Epithelial cell of esophagus (primary cell): ENCODE measurements around a stretch of chr1.

DNA sequence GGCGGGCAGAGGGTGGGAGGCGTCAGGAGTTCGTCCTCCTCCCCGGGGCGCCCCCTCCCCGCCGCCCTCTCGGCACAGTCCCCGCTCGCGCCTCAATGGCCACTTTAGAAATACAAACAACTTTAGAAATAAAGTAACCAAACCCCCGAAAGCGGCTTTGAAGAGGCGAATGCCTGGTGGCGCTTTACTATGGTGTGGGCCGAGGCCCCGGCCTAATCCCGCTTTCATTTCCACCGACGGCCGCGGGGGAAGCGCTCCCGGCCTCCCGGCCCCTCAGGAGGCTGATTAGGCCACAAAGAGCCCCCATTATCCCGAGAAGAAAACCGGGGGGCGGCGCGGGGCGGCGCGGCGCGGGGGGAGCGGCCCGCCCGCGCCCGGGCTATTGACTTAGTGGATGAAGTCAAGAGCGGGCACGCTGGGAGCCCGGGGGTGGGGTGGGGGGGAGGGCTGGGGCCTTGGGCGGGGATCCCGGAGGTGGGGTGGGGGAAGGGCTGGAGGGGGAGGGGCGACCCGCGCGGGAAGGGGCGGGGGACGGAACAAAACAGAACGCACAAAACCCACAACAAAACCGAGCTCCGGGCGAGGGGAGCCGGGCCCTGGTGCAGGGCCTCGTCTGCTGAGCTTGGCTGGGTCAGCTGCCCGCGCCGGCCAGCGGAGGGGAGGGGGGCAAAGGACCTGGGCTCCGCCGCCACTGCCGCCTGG, 16.0 kb downstream of the PAX7 start:
- RRBS = 3% methylated on average over 33 of the region's 64 CpGs

DNA sequence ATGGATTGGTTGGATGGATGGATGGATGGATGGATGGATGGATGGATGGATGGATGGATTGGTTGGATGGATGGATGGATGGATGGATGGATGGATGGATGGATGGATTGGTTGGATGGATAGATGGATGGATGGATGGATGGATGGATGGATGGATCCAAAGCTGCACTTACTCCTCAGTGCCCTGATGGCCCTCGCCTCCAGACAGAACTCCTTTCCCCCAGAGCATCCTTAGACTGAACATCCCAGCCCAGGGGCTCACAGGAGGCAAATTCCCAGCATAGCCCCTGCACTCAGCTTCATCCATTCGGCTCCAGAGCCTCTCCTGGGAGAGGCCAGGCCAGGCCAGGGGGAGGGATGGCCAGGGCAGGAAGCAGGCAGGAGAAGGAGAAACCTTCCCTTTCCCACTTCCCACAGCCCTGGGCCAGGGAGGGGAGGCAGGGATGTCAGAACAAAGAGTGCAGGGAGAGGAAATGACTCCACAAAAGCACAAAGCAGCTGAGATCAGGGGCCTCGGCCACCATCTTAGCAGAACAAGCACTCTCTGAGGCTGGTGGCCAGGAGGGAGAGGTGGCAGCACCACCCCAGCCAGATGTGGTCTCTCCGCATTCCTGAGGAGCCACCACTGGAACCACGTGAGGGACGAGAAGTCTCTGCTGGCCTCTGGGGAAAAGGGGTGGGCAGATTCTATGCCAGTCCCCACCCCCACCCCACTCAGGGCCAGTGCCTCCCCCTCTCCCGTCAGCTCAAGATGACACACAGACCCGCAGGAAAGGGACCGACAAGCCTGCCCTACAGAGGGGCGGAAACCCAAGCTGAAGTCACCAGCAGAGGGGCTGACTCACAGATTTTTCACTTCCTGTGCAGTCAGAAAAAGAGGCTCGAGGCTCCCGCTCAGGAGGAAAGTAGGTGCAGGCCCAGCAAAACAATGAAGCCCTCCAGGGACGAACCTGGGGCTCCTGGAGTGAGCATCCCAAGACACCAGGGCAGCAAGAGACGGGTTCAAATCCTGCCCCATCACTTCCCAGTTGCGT, 24.0 kb upstream of the ALDH4A1 start:
- RRBS = no CpG with 5 or more reads among the region's 15 CpGs

- RRBS = no CpG with 5 or more reads among the region's 5 CpGs
These were observed 32.4 kb upstream of the IFFO2 start for GRCh38 chr1:18988983-18989204.

GRCh38 chr1:19033798-19034749, 77.6 kb upstream of the IFFO2 start:
- RRBS = 21% methylated on average over 3 of the region's 27 CpGs

DNA sequence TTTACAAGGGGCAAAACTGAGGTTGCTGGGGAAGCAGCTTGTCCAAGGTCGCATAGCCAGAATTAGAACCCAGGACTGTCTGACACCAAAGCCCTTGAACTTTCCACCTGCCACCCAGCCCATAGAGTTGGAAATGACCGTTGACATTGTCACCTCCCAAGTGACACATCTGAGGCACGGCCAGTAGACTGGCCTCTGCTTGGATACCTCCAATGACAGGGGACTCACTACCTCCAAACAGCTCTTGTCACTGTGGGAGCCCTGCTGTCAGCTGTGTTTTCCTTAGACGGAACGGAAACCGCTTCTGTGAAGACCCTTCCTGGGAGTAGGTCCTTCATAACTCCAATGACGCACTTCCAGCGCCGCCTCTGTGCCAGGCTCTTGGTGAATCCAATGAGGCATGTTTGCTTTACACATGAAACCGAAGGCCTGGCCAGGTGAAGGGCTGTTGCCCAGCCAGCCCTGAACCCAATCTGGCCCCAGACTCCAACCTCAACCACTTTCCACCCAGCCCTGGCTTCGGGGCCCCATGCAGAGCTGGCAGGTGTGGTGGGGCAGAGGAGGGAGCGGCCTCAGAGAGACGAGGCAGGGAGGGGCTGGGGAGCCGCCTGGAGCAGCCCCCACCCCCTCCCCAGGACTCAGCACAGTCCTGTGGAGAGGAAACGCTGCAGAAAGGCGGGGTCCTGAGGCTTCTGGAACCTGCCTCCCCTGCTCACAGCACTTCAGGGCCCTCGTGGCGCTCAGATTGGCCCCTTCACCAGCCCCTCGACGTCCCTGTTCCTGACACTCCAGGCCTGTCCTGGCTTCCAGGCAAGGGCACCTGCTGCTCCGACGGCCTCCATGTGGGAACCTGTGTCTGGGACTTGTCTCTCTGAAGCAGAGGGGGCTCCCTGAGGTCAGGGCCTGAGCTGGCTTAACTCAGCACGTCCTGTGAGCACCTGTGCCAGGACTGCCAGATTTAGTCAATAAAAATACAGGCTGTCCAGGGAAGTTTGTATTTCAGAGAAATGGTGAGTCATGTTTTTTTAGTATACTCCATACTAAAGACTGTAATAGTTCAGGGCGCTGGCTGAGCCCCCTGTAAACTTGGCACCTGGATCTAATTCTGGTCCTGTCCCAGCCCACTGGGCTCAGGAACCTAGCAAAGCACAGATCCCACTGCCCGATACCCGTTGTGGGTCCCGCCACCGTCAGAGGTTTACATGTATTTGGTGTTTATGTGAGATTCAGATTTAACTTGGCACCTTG, 109.5 kb upstream of the IFFO2 start:
- RRBS = no CpG with 5 or more reads among the region's 28 CpGs

DNA sequence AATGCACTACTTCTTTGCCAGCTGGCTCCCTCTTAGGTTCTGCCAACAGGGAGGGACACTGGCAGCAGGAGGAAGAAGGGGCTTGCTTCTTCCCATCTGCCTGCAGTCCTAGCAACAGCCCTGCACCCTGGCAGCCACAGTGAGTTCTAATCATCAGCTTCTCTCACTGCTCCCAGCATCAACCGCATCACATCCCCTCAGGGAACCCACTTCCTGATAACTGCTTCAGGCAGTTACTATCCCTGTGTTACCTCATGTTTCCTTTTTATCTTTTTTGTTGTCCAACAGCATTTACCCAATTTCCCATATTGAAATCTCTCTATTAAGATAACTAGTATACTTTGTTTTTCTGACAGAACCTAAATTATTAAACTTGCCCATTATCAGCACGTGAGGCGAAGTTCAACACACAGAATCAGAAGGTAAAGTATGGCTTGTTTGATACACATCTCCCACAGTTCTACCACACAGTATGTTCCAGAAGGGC, 86.1 kb downstream of the UBR4 start:
- RRBS = no CpG with 5 or more reads among the region's 3 CpGs

DNA sequence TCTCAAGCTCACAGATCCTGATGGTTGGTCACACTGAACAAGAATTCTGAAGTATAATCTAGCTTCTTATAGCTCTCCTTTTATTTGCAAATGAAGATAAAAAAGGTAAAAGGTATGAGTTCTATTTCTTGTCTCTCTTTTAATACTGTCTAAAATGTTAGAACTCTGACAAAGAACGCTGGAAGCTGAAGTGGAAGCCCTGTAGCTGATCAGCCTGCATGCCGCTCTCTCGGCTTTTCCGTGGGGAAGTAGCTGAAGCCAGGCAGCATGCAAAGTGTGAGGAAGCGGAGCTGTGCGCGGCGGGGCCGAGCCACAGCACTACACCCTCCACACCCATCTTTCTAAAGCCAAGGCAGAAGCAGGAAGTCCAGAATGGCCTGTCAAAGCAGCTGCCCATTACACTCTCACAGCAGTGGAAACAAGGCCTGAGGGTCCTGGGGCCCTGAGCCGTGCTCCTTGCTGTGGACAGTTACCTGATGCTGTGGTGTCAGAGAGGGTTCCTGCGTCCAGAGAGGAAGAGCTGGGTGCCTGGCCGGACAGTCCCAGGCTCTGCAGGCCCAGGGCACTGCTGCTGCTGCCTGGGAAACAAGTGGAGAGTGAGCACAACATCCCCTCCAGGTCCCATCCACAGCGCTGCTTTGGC, 69.6 kb downstream of the UBR4 start:
- RRBS = no CpG with 5 or more reads among the region's 13 CpGs

GRCh38 chr1:19180689-19181123, 29.4 kb downstream of the UBR4 start:
- RRBS = no CpG with 5 or more reads among the region's 1 CpG

GRCh38 chr1:19240874-19241255, 10.5 kb downstream of the EMC1 start:
- RRBS = no CpG with 5 or more reads among the region's 4 CpGs

DNA sequence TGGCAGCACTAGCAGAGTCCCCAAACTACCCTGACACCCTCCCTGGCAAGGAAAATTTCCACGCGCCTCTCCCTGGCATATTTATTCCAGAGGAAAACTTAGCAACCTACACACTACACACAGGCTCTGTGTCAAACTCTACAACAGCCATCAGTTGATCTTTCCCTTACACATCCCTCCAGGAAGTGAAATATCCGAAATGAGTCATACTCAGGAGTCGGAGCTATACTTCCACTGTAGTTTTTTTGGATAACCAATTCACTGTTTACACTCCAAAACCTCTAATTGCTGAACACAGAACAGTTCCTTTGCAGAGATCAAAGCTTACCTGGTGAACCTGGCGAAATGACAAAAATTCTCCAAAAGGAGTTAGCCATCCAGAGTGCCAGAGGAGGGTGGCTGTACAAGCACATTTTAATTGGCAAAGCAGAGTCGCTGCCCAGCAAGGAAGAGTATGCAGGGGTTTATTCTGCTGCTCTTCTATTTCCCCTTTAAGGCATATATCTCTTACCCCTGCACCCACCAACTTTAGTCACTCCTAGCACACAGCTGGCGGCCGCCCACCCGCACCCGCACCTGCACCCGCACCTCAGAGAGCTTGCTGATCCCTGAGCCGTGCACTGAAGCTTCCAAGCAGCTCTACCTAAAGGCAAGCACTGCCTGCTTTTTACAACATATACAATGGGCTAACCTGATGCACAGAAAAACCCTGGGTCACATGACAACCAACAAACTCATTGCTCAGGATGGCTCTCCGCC, 55.0 kb downstream of the CAPZB start:
- RRBS = no CpG with 5 or more reads among the region's 13 CpGs

- RRBS = no CpG with 5 or more reads among the region's 12 CpGs
These were observed 31.7 kb downstream of the CAPZB start for GRCh38 chr1:19453436-19454287.

DNA sequence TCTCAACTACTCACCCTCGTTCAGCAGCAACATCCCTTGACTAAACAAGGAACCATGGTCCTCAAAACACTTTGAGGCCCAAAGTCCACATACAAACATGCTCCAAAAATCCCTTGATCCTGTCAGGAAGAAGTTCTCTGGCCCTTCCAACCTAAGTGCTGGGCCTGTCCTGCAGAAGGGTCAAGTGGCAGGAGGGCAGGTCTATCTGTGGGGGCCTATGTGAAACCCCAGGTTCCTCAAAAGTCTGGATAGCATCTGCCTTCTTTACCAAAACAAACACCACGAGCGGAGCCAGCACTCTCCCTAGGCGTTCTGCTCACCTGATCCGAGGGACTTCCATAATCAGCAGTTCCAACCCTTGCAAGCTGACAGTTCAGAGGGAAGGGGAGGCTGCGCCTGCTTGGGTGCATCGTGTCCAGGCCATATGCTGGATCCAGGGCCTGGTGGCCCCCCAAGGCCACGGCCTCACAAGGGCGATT, 1.4 kb downstream of the CAPZB start:
- RRBS = no CpG with 5 or more reads among the region's 9 CpGs

DNA sequence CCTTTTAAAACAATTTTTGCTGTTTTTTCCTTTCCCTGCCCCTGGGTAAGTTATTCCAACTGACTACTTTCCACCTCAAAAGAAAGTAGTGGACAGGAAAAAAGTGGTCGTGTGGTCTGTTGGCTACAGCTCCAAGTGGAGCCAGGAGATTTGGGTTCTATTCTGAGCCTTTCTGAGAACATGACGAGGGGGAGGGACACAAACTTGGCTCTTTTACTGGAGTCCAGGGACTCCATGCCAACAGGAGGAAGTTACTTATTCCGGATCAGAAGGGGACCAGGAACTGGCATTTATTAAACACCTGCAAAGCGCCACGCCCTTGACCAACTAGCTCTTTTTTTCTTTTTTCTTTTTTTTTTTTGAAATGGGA, 32.4 kb upstream of the MICOS10 start:
- RRBS = no CpG with 5 or more reads among the region's 5 CpGs

DNA sequence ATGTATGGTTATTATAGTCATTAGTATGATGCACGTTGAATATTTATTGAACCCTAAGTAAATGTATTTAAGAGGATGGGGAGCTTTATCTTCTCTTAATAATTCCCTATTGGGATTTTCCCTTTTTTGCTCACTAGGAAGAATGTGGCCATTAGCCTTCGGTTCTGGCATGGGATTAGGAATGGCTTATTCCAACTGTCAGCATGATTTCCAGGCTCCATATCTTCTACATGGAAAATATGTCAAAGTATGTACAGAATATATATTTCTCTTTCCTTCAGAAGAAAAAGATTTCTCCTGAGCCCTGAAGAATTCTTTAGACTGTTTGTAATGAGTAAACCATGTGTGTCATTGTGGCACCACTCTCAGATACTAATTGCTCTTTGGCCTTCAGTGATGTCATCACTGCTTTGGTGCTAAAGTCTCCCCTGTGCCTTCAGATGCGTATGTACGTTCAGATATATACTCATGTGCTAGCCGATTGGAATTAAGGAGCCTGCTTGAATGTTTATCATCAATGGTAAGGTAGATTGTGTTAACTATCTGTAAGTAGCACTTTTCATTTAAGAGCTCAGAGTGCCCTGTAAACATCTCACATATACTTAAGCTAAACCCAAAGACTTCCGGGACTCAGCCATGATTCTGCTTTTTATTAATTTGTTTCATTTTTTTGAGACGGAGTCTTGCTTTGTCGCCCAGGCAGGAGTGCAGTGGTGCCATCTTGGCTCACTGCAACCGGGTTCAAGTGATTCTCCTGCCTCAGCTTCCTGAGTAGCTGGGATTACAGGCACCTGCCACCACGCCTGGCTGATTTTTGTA, 20.6 kb upstream of the NBL1 start:
- RRBS = no CpG with 5 or more reads among the region's 10 CpGs

DNA sequence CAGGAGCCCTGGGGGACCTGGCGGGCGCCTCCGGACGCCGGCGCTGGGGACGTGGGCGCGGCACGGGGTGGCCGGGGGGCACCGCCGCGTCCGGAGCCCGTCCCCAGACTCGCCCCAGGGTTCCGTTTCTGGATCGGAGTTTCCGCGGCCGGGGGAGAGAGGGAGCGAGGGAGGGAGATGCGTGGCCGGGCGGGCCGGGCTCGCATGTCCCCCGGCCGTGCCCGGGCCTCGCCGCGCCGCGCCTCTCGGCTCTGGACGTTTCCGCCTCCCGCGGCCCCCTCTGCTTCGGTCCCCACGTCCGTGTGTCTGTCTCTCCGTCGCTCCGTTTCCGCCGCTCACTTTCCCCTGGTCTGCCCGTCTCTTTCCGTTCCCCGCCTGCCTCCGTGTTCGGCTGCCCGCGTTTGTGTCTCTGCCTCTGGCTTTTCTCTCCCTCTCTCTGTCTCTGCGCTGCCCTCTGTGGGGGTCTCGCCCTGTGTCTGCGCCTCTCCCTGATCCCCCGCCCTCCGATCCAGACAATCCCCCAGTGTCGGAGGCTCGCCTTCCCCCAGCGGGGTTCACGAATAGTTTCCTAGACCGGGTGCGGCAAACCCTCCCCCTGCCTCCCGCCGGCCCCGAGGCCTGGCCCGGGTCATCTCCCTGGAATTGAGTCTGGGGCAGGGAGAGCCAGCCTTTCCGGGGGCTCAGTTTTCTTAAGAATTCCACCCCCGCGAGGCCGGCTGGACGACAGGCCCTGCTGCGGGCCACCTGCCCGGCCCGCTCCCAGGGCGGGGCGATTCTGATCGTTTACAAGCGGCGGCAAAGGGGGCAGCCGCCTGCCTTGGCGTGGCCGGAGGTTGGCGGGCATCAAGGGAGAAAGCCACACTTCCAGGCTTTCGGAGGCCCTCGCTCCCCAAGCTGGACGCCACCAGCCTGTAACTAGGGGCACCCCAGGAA, 746 bp downstream of the NBL1 start:
- RRBS = 2% methylated on average over 27 of the region's 91 CpGs

DNA sequence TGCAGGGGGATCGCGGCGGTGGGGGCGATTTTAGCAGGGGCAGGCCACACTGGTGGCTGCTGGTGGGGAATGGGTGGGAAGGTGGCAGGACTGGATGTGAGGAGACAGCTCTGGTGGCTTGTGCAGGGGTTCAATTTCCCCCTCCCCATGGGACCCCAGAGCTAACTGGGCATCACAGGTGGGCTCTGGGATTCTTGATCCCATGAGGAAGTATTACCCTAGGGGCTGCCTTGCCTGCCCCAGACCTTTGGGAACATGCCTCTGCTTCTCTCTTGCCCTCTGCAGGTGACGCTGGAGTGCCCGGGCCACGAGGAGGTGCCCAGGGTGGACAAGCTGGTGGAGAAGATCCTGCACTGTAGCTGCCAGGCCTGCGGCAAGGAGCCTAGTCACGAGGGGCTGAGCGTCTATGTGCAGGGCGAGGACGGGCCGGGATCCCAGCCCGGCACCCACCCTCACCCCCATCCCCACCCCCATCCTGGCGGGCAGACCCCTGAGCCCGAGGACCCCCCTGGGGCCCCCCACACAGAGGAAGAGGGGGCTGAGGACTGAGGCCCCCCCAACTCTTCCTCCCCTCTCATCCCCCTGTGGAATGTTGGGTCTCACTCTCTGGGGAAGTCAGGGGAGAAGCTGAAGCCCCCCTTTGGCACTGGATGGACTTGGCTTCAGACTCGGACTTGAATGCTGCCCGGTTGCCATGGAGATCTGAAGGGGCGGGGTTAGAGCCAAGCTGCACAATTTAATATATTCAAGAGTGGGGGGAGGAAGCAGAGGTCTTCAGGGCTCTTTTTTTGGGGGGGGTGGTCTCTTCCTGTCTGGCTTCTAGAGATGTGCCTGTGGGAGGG, 7.9 kb upstream of the HTR6 start:
- RRBS = no CpG with 5 or more reads among the region's 19 CpGs

- RRBS = no CpG with 5 or more reads among the region's 4 CpGs
These were observed 34.9 kb downstream of the TMCO4 start for GRCh38 chr1:19764894-19765135.

DNA sequence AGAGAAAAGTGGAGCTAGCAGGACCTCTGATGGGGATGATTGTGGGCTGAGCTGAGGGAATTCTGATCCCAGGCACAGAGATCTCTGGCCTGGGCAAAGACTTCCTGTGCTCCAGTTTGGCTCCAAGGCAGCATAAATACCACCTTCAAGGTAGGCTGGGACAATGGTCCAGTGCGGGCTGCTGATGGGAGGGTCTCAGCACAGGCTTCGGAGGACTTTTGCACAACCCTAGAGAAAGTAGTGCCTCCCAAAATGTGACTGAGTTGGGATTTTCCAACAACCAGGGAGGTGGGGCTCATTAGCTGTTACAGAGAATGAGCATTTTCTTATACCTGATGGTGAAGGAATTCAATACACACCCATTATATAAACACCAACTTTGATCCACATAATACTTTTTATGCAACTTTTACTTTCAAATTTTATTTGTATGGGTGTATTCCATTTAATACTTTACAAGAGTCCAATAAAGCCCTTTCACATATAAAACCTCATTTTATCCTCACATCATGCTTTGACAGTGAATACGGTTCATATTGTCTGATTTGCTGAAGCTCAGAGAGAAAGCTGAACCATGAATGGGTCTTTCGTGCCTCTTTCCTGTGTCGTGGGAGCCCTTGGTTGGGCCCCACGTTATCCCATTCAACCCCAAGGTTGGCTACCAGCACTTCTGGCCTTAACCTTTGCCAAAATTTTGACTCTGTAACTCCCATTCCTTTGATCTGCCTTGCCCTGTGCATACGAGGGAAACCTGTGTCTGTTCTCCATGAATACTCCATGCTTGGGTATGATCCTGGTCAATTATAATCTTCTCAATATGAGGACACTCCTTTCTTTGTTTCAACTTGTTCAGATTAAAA, 31.3 kb upstream of the RNF186 start:
- RRBS = no CpG with 5 or more reads among the region's 7 CpGs

- RRBS = no CpG with 5 or more reads among the region's 14 CpGs
These were observed 11.0 kb downstream of the PLA2G5 start for GRCh38 chr1:20080977-20081393.

DNA sequence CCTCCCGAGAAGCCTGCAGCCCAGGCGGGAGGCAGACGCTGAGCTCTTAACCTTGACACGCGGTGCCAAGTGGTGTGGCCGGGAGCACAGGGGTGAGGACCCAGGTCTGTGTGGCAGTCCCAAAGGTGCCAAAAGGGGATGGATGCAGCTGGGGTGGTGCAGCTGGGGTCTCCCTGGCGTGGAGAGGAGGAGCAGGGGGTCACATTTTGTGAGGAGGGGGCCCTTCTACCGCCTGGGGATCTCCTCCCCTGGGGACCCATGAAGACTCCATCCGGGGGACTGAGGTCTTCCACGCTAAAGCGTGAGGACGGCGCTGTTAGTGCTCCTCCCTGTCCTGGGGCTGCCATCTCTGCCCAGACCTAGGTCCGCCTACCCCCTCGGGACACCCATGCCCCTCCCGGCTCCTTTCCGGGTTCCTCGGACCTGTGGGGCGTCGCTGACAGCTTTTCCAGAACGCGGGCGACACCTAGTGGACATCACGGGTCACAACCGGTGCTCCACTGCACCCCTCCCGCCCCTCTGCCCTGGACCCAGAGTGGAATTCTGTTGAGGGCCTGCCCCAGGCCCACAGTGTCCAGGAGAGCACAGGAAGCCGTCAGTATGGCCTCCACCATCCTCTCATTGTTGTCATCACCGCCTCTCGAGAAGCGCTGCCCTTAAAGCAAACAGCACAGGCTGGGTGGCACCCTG, 13.1 kb downstream of the PLA2G2F start:
- RRBS = 2% methylated on average over 8 of the region's 30 CpGs